BE2C (cell line): ENCODE measurements around a stretch of chr1.

DNA sequence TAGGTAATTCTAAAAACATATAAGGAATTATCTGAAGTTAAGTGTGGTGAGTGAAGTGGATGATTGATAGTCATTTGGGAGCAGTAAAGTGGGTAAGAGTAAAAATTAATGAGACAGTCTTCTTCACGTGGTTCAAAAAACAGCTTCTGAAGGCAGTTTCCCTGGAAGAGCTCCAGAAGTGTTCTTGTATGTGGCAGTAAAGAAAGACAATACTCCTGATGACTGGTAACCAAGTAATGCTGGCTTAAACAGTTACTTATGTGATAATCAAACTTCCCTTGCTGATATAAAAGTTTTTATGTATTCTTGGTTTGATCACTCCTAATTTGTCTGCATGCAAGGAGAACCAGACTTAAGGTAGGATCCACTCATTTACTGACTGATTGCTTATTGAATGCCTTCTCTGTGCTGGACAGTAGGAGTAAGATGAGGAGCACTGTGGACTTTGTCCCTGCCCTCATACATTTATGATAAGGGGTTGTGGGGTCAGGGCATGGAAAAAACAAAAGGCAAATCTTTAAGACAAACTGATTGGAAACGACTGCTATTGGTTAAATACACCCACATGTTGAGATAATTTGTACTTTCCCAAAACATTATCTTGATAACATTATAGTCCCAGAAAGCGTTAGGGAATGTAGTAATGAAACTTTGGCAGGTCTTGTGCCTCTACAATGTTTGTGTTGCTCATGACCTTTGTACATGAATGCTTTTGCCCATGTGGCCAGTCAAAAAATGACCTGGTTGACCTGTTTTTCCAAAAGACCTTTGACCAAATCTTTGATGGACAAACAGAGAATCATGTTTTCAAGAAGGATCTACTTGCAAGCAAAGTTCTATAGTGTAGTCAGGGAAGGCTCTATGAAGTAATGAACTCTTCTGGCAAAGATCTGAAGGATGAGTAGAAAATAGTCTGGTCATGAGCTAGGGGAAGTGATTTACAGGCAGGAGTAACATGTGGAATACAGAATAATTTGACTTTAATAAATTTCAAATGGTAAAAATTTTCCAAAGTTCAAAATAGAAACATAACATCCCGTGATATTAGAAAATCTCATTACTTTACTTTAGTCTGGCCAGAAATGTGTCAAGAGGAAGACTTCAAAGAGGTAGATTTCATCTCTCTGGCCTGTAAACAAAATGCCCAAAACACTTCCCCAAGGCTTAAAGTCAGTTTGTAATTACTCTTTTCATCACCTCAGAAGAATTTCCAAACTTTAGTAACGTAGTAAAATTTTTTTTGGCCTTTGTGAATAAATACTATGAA, 50.8 kb downstream of the LEPR start:
- RRBS = no CpG with 5 or more reads among the region's 5 CpGs

GRCh38 chr1:66182870-66183263, 351.1 kb upstream of the SGIP1 start:
- RRBS = no CpG with 5 or more reads among the region's 1 CpG

DNA sequence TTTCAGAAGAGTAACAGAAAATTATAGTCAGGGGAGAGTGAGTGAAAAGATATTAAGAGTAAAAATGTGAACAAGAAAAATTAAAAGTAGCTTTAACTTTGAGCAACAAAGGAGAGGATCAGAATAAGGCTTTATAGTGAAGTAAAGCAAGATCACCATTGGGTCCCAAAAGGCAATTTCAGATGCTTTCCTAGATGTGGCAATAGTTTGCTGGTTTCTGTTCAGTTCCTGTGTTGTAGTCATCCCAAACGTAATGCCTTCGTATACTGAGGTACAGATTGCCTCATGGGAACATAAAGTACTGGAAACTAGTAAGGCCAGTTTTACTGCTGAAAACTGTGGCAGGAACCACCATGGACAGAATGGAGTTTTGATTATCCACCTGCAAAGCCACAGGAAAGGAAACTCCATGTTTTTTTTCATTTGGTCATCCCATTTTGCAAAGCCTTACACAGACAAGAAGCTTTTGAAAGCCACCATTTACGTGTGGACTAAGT, 283.5 kb upstream of the SGIP1 start:
- RRBS = no CpG with 5 or more reads among the region's 3 CpGs

- RRBS = no CpG with 5 or more reads among the region's 4 CpGs
These were observed 241.1 kb upstream of the SGIP1 start for GRCh38 chr1:66292727-66293318.

- RRBS = no CpG with 5 or more reads among the region's 13 CpGs
These were observed 198.0 kb upstream of the SGIP1 start for GRCh38 chr1:66335530-66336725.

GRCh38 chr1:66336726-66337040, 197.3 kb upstream of the SGIP1 start:
- RRBS = no CpG with 5 or more reads among the region's 2 CpGs

DNA sequence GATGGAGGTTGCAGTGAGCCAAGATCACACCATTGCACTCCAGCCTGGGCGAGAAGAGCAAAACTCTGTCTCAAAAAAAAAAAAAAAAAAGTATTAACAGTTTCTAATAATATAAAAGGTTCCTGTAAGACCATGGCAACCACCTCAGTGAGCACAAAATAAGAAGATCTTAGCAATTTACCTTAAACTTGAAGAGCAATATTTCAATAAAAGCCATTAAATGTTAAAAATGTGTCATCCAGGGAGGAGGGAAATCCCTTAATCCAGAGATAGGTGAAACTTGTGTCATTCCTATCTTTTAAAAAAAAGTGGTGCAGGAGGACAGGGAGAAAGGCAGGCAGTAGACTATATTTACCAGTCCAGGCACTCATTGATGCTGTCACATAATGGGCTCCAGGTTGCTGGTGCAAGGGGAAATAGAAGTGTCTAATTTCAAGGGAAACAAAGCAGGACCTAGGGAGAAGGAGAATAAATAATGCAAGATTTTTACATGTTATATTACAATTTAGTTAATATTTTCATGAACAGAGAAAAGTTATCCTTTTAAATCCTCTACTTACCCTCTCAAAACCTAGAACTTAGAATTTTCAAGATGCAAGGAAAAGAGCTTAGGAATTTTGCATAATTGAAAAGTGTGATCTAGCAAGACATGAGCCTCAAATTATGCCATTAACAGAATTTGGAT, 175.2 kb upstream of the SGIP1 start:
- RRBS = no CpG with 5 or more reads among the region's 1 CpG

- RRBS = no CpG with 5 or more reads among the region's 27 CpGs
These were observed 52.8 kb upstream of the SGIP1 start for GRCh38 chr1:66481039-66481708.

- RRBS = no CpG with 5 or more reads among the region's 1 CpG
These were observed 2.7 kb upstream of the C1orf141 start for GRCh38 chr1:67137566-67137846.

- RRBS = no CpG with 5 or more reads among the region's 6 CpGs
These were observed 18.5 kb downstream of the SERBP1 start for GRCh38 chr1:67411242-67412538.

DNA sequence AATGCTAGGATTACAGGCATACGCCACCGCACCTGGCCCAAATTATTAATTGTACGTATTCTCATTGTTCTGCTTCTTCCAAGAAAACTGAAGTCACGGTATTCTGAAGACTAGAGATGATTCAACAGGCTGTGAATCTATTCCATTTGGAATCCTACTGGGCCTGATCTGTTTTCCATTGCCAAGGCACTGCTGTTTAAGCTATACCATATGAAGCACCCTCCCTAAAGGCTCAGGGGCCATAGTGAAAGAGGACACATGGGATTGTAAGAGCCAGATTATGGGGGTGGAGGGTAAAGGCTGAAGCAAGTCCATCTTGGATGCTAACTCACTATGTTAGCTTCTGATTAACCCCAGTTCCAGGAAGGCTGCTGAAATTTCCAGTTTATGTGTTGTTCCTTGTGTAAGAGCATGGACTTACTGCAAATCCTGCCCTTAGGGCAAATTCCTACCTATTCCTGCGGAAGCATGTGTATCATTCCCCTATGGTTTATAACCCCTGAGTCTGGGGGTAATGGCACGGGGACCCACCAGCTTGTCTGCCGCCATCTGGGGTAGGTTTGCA, 91.7 kb upstream of the SERBP1 start:
- RRBS = no CpG with 5 or more reads among the region's 7 CpGs

- RRBS = no CpG with 5 or more reads among the region's 8 CpGs
These were observed 110.1 kb upstream of the SERBP1 start for GRCh38 chr1:67540177-67540860.

DNA sequence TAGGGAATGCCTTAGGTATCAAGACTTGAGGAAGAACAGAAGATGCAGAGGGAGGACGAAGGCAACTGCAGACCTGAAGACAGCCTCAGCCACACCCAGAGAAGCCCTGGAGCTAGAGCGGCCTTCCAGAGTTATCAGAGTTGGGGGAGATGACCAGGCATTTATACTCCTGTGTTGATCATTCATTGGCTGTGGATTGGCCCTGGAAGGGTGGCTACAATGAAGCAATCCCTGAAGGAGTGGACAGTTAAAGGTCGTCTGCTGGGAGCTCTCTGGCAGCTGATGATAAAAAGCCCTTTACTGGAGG, 126.6 kb upstream of the GADD45A start:
- RRBS = no CpG with 5 or more reads among the region's 3 CpGs

DNA sequence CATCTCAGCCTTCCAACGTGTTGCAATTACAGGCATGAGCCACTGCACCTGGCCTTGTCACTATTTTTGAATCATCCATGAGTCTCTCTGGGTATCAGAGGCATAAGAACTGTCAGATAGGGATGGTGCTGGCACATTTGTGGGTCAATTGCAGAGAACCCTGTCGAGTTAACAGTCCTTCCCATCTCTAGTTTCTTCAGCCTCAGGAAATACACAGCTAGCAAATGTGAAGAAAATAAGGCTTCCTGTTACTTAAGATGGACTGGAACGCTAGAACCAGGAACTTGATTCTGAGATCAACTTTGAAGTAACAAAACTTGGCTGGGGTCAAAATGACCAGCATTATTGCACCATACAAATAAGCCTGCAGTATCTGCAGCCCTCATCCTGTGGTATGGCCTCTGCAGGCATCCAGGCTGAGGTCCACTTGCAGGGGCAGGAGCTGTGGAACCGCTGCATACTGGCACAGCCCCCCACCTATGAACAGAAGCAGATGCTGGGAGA, 124.2 kb upstream of the GADD45A start:
- RRBS = no CpG with 5 or more reads among the region's 4 CpGs

- RRBS = no CpG with 5 or more reads among the region's 16 CpGs
These were observed 283 bp upstream of the GADD45A start for GRCh38 chr1:67684733-67685103.

DNA sequence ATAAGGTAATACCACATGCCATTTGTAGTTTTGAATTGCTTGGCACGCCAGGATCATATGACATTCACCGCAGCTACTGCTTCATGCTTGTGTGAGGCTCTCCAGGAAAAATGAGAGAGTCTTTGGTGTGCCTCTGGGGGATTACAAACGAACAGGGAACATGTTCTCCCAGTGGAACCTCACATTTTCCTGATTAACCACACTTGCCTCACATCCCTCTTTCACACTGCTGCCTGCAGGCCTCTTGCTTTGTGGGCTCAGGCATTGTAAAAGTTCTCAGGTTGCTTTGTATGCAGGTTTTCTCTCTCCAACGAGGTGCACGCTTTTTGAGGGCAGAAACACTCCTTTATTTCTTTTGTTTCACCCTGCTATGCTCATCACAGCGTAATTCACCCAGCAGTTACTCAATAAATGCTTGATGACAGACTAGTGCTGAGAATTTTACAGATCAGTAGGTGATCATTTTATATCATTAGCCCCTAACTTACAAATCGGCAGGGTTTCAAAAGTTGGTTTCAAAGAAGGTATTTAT, 65.2 kb downstream of the GADD45A start:
- RRBS = no CpG with 5 or more reads among the region's 7 CpGs

GRCh38 chr1:67814467-67815132, 18.7 kb downstream of the GNG12 start:
- RRBS = no CpG with 5 or more reads among the region's 2 CpGs

- RRBS = no CpG with 5 or more reads among the region's 2 CpGs
These were observed 7.2 kb upstream of the GNG12 start for GRCh38 chr1:67840352-67841018.

DNA sequence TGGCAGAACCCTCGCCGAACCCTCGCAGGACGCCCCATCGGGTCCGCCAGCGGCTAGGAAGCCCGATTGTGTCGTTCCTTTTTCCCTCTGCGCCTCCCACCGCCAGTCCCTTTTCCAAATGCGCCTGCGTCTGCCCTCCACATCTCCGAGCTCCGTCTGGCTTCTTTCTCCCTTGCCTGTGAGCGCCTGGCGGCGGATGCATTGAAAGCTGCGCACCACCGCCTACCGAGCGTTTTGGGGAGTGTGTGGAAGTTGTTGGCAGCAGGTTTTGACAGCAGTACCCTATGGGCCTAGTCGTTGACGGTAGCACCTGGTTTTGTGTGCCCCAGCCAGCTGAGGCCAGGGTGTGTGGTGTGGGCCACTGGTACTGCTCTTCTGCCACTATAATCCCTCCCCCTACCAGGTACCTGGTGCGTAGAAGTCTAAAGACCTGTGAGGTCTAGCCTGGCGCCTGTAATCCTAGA, 1.2 kb upstream of the DIRAS3 start:
- RRBS = no CpG with 5 or more reads among the region's 26 CpGs

DNA sequence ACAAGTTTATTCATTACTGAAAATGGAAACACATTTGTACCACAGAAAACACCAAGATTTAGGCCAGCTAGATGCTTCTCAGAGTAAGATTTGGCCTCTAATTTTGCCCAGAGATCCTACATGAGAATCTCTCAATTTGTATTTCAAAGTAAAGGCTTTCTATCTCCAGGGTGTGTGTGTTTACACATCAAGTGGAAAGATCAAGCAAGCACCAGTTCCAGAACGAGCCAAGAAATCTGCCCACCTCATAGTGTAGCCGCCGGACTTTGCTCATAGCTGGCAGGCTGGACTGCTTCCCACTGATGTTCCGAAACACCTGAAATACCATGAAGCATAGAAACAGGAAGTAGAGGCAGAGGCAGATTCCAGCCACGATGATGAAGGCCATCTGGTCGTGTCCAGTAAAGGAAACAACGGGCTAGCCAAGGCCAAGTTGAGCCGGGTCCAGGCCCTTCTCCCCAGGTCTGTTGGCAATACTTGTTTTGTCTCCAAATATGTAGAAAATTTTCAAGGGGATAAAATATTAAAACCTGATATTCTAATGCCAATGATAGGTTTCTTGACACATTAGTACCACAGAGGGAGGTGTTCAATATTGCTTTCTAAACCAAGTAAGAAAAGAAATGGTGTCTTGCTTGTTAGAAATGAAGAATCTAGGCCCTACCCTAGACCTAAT, 86.6 kb downstream of the WLS start:
- RRBS = no CpG with 5 or more reads among the region's 8 CpGs